Trachea (tissue), 1 donor: ENCODE results near the genes TRAPPC14 and GPC2.

GRCh38 chr7:99572340-99572905 is 14.0 kb downstream of the ZNF655 start:
- PRO-cap: no peak

DNA sequence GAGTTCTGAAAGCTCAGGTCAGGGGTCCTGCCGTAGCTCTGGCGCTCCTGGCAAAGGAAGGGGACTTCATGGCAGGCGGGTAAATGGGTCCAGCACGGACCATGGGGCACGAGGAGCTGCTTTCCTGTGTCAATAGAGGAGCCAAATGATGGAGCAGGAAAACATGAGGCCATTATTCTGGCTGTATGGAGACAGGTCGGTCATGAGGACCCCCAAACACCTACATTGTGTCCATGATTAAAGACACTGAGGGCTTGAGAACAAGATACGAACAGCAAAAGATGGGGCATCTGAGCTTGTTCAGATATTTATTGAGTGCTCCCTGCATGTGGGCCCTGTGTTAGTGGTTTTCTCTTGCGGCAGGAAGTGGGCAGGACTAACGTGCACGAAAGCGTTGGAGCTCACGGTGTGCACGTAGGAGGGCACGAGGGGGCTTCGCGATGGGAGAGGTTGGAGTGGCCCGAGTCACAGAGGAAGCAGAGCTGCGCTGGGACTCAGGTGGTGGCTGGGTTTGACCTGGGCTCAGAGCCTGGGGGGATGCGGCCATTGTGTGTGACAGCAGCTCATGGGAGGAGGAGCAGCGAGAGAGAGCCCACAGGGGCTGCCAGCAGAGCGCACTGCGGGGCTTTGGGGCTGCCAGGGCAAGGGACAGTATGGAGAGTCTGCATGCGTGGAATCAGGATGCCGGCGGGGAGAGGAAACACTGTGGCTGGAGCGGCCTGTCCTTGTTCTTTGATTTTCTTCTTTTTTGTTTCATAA is 7.6 kb downstream of the ZSCAN25 start:
- PRO-cap: no peak

DNA sequence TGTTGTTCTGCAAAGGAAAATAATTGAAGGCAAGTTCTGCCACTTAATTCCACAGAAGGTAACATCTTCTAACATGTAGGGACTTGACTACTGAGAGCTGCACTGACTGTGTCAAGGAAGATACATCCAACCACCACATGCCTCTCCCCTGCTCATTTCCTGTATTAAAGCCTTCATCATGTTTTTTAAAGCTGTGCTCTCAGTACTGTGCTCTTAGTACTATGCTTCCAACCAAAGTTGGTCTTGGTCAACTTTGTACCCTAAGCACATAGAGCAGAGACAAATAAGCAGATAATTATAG is 2.8 kb upstream of the CYP3A4 start:
- PRO-cap: no peak

DNA sequence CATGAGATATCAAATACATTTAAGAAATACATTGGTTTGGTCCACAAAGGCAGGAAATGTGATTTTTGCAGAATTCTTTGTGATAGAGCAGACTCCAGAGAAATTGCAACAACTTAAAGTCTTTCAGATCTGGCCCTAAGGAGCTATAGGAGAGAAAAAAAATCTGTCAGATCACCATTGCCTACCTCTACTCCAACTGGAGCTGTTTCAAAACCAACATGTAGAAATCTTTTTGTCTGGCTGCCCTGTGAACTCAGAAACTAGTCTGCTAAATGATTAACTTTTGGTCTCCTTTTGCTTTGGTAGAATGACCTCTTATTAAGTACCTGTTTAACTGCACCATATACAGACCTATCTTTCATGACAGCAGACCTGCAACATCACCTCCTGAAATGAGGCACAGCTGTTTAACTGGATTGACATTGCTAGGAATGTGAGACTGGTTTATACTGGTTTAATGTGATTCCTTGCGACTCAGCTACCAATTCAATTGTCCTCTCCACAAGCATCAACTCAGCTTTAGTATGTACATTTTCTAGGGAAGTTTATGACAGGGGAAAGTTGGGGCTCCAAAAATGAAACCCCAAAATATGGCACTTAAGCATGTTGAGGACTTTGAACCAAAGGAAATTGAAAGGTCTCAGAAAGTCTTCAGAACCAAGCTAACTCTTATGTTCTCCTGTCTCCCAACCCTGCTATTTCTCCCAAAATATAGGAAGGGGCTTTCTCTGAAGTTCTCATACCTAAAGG is 1.8 kb downstream of the CYP3A43 start:
- PRO-cap: no peak

- PRO-cap: no peak
Measured at GRCh38 chr7:99893475-99894202, 16.8 kb upstream of the OR2AE1 start.

- PRO-cap: no peak
Measured at GRCh38 chr7:99901466-99902289, 17.7 kb downstream of the TRIM4 start.

GRCh38 chr7:99943533-99944788 is 14.5 kb upstream of the GJC3 start:
- PRO-cap: no peak

GRCh38 chr7:99953385-99954100 is 22.3 kb downstream of the AZGP1 start:
- PRO-cap: unidirectional peak, minus-strand start at chr7:99953703

- PRO-cap: no peak
Measured at GRCh38 chr7:99992724-99993322, 17.0 kb upstream of the AZGP1 start.

- PRO-cap: bidirectional peak, plus-strand start at chr7:100016817, minus-strand start at chr7:100016670
Measured at GRCh38 chr7:100016619-100017007, 1.2 kb downstream of the ZKSCAN1 start.

GRCh38 chr7:100040269-100040867 is 9.2 kb upstream of the ZSCAN21 start:
- PRO-cap: no peak

GRCh38 chr7:100065476-100066239 is 15.9 kb downstream of the ZNF3 start:
- PRO-cap: no peak

DNA sequence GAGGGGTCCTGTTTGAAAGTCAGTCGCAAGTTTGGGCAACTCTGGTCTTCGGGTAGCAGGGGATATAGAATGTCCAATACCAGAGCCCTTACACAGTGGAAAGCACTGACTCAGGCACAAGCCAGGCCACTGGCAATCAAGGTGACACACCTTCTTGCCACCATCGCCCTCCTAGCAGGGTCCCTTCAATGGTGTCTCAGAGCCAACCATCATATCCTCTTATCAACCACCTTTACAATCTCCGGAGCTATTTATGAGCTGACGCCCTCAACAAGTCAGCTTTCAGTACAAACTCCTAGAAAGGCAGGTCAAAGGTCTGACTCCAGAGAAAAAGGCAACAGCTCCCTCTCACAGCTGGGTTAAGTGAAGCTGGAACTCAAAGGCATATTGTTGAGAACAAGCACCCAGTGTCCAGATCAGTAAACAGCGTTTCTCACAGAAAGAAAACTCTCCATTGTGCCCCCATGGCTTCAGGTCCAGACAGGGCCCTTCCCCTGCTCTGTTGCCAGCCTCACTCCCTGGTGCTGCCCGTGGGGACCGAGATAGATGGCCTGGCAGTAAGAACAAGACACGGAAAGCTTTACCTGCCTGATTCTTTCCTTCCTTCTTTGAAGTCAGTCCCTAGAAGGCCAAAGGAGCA is 2.5 kb downstream of the ZNF3 start:
- PRO-cap: no peak

GRCh38 chr7:100097454-100098743 is 3.3 kb downstream of the MCM7 start:
- PRO-cap: no peak

- PRO-cap: no peak
Measured at GRCh38 chr7:100124272-100124790, 2.4 kb upstream of the MBLAC1 start.

- PRO-cap: unidirectional peak, plus-strand start at chr7:100127751
Measured at GRCh38 chr7:100127342-100127878, 643 bp downstream of the MBLAC1 start.

DNA sequence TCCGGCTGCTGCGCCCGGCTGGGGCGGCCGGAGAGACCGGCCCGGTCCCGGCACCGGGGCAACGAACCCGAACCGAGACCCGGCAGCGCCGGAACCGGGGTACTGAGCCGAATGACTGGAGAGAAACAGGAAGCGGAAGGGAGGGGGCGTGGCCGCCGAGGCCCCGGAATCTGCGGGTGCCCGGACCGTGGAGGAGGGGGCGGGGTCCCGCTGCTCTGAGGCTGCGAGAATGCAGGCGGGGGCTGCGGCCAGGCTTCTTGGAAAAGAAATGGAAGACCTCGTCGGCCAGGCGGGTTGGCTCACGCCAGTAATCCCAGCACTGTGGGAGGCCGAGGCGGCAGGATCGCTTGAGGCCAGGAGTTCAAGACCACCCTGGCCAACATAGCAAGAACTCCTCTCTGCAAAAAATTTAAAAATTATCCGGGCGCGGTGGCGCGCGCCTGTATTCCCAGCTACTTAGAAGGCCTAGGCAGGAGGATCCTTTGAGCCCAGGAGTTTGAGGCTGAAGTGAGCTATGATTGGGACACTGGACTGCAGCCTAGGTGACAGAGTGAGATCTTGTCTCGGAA is at the start of gene TRAPPC14:
Gene TRAPPC14 (minus strand): TSS at position 134 of the 569 bp plus-strand sequence.
- PRO-cap: bidirectional peak, plus-strand start at position 194 of the sequence, minus-strand start at position 96 of the sequence

- PRO-cap: unidirectional peak, plus-strand start at chr7:100168078
Measured at GRCh38 chr7:100167553-100168434, 623 bp downstream of the GAL3ST4 start.

- PRO-cap: no peak
Measured at GRCh38 chr7:100171054-100171868, 2.8 kb upstream of the GAL3ST4 start.

DNA sequence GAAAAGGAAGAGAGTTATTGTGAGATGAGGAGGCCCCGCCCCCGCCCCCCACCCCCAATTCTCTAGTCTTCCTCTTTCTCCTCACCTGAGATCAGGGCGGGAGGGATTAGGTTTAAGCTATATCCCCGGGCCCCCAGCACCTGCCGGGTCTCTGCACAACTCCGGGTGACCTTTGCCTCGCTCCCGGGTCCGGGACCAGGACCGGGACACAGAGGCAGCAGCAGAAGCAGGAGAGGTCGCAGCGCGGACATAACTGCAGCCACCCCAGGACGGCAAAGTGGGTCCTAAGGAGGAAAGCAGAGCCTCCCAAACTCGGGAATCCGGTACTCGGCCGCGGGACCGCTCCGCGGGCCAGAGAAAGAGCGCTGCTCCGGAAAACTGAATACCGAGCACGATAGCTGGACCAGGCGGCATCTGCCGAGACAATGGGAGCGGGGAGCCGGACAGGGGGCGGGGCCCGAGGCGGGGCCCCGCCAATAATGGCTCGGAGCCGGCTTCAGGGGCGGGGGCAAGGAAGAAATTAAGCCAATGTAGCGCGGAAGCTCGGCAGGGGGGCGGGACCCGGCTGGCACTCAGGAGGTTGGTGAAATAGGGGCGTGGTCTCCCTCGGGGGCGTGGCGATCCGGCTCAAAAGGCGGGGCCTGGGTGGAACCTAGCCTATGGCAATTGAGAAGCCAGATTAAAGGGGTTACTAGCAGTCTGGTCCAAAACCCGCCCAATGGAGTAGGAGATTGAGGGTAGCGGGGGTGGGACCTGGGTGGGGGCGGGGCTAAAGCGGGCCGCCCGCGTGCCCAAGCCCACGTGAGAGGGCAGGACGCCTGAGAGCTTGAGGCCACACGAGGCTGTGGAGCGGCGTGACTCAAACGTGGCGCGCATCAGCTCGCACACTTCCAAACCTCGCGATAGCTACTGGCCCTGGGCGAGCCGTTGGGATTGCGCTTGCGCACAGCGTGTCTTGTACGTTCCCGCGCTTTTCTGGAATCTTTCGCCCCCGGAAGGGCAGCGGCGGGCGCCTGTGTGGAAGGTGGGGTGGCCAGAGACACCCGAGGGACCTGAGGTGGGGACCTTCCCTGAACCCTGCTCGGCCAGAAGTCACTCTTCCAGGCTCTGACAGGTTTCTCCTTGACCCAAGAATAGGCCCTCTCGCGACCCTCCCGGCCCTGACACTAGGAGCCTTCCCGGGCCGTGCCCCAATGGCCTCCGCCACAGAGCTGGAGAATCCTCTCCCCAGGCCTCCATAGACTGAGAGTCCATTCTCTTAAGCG is at the start of gene GPC2:
Gene GPC2 (minus strand): TSS at position 433 of the 1,265 bp plus-strand sequence.
- PRO-cap: unidirectional peak, minus-strand start at position 384 of the sequence; unidirectional peak, plus-strand start at position 835 of the sequence